Breast (tissue), 4 donors: Measurements from ENCODE around the genes NAPG, CIDEA and MC5R.

DNA sequence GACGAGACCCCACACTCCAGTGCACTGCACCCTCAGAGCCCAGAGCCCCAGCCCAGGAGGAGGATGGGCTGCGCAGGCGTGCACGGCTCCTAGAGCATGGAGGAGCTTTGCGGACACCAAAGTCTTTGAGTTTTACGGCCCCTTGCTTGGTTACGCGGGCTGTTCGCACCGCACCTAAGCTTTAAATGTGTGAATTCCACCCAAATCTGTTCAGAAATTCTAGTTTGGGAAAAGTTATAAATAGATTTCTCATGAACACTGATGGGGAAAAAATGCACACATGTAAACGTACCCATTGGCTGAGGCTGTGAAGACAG is 45.5 kb upstream of the PPP4R1 start:
- PRO-cap, 3 experiments = no peak in any of the 3 experiments
- RRBS = no CpG with 5 or more reads among the region's 11 CpGs

GRCh38 chr18:9710218-9710702 is 2.2 kb downstream of the RAB31 start:
- PRO-cap, 3 experiments = no peak in any of the 3 experiments
- RRBS = no CpG with 5 or more reads among the region's 7 CpGs

GRCh38 chr18:9738408-9738975 is 30.4 kb downstream of the RAB31 start:
- PRO-cap, 3 experiments = no peak in any of the 3 experiments
- RRBS = no CpG with 5 or more reads among the region's 8 CpGs

- PRO-cap, 3 experiments = no peak in any of the 3 experiments
- RRBS = no CpG with 5 or more reads among the region's 24 CpGs
Measured at GRCh38 chr18:9770864-9771940, 63.1 kb downstream of the RAB31 start.

- PRO-cap, 3 experiments = peak in 3 of 3 experiments; most common plus-strand start chr18:9914772 (in 2); most common minus-strand start chr18:9914486 (in 2)
- RRBS = 2% methylated on average over 38 of the region's 100 CpGs
Measured at GRCh38 chr18:9914428-9915468, 932 bp downstream of the VAPA start.

DNA sequence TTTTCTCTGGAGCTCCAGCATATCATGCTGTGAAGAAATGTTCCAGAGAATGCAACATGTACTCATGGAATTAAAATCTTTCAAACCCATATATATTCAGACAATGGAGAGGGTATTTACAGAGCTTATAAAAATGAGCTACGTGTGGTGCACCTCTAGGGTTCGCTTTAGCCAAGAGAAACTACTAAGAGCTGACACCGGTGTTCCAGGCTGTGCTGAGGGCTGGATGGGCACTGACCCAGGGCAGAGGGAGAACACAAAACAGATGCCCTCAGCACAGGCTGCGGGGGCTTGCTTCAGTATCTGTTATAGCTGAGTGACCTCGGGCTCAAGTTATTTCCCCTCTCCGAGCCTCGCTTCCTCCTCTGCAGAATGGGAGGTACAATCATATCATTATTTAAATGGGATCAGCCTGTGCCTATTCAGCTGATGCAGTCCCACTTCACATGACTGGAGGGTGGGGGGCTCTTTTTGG is 156.2 kb upstream of the APCDD1 start:
- PRO-cap, 3 experiments = no peak in any of the 3 experiments
- RRBS = no CpG with 5 or more reads among the region's 7 CpGs

DNA sequence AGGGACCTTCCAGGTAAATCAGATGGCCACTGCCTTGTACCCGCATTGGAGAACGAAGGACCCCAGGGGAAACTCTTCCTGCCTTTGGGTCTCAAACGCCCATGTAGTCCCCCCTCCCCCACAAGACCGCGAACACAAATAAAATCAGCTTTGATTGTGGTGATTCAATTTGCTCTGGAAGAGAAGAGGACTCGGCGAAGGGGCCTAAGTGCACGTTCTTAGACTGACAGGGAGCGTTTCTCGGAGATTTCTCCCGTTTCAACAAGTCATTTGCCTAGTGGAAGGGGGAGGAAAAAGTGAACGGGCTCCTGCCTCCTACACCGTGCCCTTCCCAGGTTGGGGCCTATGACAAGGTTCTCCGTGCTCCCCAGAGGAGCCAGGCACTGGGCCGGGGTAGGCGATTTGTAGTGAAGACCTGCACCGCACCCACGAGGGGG is 843 bp upstream of the APCDD1 start:
- PRO-cap, 3 experiments = no peak in any of the 3 experiments
- RRBS = no CpG with 5 or more reads among the region's 18 CpGs

DNA sequence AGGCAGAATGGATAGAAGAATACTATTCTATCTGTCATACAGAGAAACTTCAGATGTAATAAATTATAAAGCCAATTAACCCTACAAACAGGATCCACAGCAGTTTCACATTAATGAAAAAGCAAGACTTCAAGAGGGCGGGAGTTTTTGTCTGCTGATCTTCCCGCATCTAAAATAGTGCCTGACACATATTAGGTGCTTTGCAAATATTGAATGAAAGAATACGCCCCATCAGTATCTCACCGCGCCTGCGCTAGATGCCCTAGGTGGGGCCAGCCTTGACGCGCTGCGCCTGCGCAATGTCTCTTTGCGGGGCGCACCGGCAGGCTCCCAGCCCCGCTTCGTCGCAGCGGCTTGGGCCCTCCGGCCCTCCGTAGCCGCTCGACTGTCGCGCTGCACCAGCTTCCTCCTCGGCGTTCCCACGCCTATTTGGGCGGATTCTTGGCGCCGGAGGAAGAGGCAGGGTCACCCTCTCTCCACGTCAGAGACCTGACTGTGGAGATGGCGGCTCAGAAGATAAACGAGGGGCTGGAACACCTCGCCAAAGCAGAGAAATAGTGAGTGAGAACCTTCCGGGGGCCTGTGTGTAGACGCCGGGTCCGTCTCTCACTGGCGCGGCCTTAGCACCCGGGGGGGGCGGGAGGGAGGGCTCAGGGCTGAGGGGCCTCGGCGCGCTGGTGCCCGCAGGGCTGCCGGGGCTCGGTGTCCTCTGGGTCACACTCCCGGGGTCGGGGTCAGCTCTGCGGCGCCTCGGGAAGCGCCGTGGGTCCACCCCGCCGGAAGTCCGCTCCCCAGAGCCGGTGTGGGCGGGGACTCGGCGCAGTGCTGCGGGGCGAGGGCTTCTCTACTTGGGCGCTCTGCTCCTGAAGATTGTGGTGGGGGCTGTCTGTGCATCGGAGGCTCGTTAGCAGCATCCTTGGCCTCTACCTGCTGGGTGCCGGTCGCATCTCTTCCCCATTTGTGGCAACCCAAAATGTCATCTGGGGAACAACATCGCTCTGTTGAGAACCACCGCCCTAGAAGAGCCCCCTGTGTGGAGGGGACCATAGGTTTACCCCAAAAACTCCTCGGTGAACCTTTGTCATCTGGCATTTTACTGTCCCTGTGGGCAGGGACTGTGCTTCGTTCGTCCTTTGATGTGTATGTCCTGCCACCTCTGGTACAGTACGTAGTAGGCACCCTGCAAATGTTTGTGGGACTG is at the start of gene NAPG:
Gene NAPG, plus strand, starts transcription at position 426 of the 1,201 bp plus-strand sequence.
- PRO-cap, 3 experiments = peak in 3 of 3 experiments; most common plus-strand start position 484 of the sequence (in 2); most common minus-strand start position 356 of the sequence (in 1)
- RRBS = 2% methylated on average over 36 of the region's 74 CpGs

DNA sequence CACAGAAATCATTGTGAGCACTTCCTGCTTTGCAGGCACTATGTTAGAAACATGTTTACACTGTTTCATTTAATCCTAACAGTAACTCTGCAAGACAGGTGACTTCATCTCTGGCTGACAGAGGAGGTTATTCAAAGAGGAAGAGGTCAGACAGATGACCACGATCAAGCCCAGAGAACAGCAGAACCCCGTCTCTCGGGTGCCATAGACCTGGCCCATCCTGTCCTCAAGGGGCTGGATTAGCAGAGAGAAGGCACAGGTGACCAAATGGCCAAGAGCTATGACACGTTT is 28.1 kb upstream of the PIEZO2 start:
- PRO-cap, 3 experiments = no peak in any of the 3 experiments
- RRBS = no CpG with 5 or more reads among the region's 4 CpGs

DNA sequence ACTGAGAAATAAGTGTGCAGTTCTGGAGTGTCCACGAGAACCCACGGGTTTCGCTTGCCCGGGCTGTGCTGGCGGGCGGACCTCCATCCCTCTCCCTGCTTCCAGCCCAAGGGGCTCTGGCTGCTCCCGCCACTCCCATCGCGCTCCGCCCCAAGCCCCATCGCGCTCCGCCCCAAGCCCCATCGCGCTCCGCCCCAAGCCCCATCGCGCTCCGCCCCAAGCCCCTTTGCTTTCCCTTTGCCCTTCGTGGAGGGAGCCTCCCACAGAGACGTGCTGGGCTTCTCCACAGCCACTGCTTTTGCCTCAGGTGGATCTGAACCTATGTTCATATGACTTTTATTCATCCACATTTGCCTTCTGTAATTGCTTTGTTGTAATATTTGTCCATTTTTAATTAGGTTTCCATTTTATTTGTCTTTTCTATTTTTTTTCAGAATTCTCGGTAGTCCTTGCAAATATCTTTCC is 26.3 kb upstream of the CIDEA start:
- PRO-cap, 3 experiments = no peak in any of the 3 experiments
- RRBS = no CpG with 5 or more reads among the region's 22 CpGs

DNA sequence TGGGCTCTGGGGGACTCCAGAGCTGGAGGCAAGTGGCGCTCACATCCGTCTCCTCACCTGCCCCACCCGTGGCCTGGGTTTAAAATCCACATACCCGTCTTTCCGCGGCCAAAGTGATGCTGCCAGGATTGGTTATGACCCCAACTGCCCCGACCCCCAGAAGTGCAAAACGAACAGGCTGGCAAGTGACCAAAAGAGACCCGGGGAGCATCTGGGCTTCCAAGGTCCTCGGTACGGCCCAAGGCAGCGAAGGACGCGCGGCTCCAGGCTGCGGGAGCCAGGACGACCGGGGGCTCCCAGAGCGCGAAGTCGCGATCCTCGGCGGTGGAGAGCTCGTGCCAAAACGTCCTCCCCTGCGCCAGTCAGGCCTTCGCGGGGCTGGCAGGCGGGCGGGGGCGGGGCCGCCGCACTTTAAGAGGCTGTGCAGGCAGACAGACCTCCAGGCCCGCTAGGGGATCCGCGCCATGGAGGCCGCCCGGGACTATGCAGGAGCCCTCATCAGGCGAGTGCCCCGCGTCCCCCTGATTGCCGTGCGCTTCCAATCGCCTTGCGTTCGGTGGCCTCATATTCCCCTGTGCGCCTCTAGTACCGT is at the start of gene CIDEA:
Gene CIDEA, plus strand, starts transcription at position 442 of the 592 bp plus-strand sequence.
- PRO-cap, 3 experiments = no peak in any of the 3 experiments
- RRBS = 3% methylated on average over 3 of the region's 49 CpGs

DNA sequence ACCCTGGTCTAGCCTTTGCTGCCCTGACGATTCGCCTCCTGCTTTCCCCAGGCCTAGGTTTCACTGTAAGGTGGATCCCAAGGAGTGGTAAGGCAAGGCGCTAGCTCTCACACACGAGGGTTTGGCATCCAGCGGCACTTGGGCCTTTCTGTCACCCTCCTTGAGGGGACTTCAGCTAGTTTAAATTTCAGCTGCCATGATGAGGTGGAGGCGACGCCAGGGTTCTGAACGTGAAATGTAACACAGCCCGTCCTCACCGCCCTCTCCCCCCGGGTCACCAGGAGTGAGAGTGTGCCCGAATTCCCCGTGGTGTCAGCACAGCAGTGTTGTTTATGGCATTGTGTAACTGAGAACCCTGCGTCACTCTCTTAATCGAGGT is 4.5 kb downstream of the CIDEA start:
- PRO-cap, 3 experiments = no peak in any of the 3 experiments
- RRBS = no CpG with 5 or more reads among the region's 15 CpGs

- PRO-cap, 3 experiments = peak in 3 of 3 experiments; most common plus-strand start chr18:12278970 (in 3); most common minus-strand start chr18:12279166 (in 3)
- RRBS = 12% methylated on average over 9 of the region's 30 CpGs
Measured at GRCh38 chr18:12278721-12279702, 24.9 kb downstream of the CIDEA start.

DNA sequence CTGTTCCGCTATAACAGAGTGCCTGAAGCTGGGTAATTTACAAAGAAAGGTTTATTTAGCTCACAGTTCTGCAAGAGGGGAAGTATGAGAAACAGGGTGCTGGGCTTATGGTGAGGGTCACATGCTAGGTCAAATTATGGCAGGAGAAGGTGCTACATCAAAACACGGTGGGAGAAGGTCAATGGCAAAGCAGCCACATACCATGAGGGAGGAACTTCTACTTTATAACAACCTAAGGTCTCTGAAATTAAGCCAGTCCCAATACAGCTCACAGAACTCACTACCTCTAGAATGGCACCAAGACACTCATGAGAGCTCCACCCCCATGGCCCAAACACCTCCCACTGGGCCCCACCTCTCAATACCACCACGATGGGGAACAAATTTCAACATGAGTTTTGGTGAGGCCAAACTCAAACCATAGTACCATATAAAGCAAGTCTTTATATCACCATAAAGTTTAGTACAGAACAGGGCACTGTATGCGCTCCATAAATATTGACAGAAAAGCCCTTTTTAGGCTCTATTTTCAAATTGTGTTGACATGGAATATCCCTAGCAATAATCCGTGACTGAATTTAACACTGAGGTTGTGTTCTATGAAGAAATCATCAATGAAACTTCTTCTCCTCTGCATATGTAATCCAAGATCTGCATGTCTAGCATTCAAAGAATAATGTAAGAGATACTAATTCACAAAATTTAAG is 3.3 kb downstream of the AFG3L2 start:
- PRO-cap, 3 experiments = no peak in any of the 3 experiments
- RRBS = no CpG with 5 or more reads among the region's 5 CpGs

- PRO-cap, 3 experiments = no peak in any of the 3 experiments
- RRBS = no CpG with 5 or more reads among the region's 7 CpGs
Measured at GRCh38 chr18:12862313-12862959, 21.6 kb downstream of the PTPN2 start.

DNA sequence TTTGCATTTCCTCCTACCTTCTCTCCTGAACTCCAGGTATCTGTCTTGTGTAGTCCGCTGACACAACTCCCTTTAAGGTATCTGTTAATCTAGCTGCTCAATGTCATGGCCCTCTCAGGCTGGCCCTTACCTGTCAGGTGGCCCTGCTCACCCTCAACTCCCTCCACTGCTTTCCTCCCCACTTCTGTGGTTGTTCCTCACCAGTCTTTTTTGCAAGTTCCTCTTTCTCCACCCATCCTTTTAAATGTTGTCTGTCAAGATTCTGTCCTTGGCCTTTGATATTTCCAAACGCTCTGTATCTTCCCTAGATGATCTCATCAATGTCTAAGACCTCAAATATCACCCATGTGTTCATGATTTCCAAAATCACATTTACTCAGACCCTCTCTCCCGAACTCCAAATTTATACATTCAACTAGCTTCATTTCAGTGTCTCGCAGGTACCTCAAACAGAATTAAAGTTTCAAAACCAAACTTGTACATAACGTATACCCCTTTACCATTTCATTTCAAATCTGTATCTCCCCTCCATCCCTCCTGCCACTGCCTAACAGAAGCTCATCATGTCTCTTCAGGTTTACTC is 3.5 kb downstream of the PTPN2 start:
- PRO-cap, 3 experiments = peak in 1 of 3 experiments; most common minus-strand start position 212 of the sequence (in 1)
- RRBS = no CpG with 5 or more reads among the region's 5 CpGs

GRCh38 chr18:12993466-12994756 is 2.7 kb downstream of the CEP192 start:
- PRO-cap, 3 experiments = no peak in any of the 3 experiments
- RRBS = no CpG with 5 or more reads among the region's 6 CpGs

DNA sequence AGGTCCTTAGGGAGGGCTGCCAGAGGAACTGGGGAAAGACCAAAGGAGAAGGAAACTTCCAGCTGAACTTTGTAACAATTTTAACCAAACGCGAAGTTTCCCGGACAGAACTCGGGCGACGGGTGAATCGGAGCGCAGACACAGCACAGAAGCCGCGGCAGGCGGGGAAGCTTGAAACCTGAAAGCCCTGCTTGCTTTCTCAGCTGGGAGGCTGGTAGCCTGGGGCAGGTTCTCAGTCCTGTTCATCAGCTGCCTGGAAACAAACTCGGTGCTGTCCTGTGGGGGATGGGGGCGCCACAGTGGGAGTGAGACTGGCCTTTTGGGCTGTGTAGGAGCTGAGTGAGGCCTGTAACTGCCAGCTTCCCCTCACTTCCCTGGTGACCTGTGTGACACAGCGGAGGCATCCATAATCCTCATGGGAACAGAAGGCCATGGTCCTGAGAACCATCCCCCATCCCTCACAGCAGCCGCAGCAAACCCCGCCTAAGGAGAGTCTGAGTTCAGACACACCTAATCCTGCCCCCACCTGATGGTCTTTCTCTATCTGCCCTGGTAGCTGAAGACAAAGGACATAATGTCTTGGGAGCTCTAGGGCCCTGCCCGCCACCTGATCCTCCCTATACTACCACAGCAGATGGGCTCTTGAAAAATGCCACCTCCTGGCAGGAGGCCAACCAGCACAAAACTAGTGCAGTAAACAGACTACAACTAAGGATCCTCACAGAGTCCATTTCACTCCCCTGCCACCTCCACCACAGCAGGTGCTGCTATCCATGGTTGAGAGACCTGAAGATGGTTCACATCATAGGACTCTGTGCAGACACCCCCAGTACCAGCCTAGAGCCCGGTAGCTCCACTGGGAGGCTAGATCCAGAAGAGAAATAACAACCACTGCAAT is 52.8 kb upstream of the LDLRAD4 start:
- PRO-cap, 3 experiments = no peak in any of the 3 experiments
- RRBS = no CpG with 5 or more reads among the region's 18 CpGs

DNA sequence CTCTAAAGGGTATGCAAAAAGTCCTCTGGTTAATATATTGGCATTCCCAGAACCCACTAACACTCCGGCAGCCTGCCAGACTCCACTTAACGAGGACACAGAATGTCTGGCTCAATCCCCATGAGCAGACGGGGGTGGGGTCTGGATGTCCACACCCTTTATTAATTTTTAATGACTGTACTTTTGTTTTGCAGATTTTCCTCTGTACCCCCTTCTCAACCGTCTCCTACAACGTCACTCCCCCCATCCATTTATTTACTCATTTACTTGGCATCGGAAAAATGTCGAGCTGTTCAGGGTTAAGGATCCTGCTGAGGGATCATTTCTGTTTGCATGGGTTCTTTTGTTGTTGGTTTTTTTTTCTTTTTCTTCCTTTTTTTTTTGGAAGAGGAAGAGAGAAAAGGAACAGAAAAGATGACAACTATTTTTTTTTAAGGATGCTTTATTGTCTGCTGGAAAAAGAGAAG is 3.4 kb downstream of the LDLRAD4 start:
- PRO-cap, 3 experiments = no peak in any of the 3 experiments
- RRBS = 3% methylated on average over 1 of the region's 7 CpGs

DNA sequence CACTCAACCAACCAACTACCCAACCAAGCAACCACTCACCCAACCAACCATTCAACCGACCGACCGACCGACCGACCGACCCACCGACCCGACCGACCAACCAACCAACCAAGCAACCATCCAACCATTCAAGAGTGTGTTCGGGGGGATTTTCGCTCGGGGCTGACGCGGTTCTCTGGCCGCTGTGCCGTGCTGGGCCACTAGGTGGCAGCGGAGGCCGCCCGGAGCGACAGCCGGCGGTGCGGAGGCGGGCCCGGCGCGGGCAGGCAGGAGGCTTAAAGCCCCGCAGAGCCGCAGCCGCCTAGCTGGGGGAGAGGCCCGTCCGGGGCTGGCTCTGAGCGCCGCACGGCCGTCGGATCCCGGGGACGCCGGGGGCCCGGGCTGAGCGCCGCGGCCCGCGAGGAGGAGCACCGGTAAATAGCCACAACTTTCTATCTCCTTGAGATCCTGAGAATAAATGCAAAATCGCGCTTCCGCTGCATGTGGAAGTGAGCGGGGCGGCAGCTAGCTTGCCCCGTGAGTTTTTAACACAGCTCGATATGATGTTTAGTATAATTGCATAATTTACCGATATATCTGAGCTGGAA is at the start of gene MC5R:
Gene MC5R, plus strand, starts transcription at position 288 of the 587 bp plus-strand sequence.
- PRO-cap, 3 experiments = no peak in any of the 3 experiments
- RRBS = 2% methylated on average over 14 of the region's 55 CpGs